Bronchus (tissue), 1 donor: ENCODE results near the gene H1-10.

DNA sequence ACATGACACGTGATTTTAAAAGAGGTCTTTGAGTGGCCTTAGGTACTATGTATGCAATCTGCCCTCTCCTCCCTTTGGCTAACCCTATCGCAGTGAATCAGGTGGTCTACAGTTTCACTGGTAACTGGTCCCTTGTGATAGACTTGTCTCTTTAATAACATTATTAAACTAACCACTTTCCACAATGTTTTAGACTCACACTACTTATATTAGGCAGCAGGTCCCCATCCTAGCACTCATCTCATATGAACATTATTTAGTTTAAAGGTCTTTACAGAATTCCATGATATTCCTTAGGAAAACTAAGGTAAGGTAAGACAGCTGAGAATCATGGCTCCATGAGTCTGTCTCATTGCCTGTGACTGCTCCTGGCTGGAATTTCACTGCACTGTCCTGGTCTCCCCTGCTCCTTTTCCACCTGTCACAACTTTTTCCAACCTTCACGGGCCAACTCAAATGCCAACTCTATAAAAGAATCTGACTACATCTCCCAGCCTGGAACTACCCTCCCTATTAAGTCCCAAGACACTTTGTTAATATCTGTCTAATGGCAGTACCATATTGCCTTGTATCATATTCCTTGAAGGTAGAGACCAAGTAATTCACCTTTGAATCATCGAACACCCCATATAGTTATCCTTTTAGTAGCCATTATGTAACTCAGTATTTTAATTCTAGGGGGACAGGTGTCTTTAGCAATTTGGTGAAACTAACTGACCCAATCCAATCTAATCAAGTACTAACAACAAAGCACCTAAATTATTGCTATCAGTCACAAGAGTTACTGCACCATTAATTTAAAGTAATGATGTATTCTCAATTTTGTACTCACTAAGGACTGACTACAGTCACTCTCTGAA lies 7.6 kb downstream of the CNBP start:
- PRO-cap: no peak

GRCh38 chr3:129316047-129317018 lies at the start of gene H1-10:
Gene H1-10 (minus strand): TSS chr3:129316286.
- PRO-cap: bidirectional peak, plus-strand start at chr3:129316350, minus-strand start at chr3:129316286; bidirectional peak, plus-strand start at chr3:129316812, minus-strand start at chr3:129316698

GRCh38 chr3:129417312-129417839 lies 11.1 kb downstream of the EFCAB12 start:
- PRO-cap: no peak

DNA sequence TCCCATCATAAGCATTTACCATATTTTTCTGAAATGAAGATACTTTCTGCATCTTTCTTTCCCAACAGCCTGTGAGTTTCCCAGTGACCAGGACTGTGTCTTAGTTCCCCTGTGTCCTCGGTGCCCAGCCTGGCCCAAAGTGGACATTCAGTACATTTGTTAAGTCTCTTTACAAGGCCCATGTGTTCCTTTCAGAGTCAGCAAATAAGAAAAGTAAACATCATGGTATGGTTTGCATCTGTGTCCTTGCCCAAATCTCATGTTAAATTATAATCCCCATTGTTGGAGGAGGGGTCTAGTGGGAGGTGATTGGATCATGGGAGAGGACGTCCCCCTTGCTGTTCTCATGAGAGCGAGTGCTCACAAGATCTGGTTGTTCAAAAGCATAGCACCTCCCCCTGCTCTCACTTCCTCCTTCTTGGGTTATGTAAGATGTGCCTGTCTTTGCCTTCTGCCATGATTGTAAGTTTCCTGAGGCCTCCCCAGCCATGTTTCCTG lies 4.3 kb downstream of the EFCAB12 start:
- PRO-cap: unidirectional peak, minus-strand start at position 141 of the sequence; bidirectional peak, plus-strand start at position 376 of the sequence, minus-strand start at position 141 of the sequence

DNA sequence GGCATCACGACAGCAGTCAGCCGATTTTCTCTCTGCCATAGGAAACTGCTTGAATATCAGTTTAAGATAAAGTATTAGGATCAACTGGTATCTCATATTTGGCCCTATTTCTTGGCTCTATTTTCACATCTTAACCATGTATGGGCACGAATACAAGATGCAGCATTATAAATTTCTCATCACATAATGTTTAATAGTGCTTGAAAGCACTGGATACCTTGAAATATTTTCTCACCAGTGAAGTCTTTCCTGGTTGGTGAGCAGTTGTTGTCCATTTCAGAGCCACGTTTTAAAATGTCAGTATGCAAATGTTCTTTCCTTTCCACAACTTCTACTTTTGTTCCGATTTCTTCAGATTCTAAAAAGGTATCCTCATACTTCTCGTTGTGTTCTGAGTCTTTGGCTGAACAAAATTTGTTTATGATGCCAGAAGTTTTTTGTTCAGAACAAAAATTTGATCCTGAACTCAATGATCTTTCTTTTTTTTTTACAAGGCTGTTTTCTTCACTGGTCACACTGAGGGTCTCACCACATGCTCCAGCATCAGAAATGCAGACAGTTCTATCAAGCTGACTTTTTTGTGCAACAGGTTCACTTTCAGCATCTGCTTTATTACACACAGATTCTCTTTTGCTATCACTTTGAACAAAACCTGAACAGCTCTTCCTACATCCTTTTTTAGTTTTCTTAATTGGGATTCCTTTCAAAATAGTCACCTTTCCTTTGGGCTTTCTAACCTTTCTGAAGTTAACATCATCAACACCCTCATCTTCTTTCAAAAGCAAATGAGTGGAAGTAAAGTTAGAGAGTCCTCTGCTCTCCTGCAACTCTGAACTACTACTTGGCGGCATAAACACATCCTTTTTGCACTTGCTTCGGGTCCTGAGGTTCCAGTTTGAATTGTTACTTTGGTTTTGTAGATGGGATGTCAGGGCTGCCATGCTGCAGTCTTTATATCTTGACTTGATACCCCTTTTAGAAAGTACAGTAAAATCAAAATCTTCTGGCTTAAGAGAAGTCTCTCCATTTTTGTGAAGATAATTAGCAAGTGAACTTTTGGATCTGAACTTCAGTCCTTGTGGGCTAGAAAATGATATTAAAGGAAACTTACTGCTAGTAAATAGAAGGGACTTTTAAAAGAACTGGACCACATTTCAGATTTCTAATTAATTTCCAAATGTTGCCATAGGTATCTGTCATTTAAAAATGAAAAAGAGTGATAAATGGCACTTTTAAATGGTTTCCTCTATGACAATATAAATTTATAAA lies 3.1 kb downstream of the MBD4 start:
- PRO-cap: no peak

GRCh38 chr3:129441807-129442328 lies 1.8 kb downstream of the IFT122 start:
- PRO-cap: no peak

DNA sequence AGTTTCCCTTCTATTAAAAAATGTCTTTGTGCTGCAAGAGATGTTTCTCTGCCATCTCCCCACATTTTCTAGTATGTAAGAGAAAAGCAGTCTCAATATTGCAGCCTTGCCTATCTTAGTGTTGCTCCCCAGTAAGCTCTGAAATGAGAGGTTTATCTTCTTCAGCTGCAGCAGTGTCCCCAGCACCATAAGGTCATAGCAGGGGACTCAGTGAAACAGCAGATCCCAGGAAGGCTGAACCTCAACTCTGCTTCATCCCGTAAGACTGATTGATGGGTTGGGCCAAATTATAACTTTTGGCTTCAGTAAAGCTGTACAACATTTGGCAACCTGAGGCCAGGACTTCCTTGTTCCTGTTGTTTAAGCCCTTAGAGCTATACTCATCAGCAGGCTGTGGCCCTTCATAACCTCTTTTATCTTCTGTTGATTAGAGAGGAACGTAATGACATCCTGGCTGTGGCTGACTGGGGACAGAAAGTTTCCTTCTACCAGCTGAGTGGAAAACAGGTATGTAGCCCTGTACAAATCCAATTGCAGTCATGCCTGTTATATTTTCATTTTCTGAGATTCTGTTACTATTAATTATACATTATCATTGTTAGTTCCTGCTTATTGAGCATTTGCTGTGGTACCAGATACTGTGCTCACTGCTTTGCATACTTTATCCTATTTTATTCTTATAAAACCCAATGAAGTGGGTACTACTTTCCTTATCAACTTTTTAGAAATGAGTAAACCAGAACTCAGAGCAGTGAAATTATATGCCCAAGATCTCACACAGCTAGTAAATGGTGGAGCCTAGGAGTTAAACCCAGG lies 29.1 kb downstream of the IFT122 start:
- PRO-cap: no peak

GRCh38 chr3:129487942-129488476 lies 40.4 kb upstream of the RHO start:
- PRO-cap: no peak

DNA sequence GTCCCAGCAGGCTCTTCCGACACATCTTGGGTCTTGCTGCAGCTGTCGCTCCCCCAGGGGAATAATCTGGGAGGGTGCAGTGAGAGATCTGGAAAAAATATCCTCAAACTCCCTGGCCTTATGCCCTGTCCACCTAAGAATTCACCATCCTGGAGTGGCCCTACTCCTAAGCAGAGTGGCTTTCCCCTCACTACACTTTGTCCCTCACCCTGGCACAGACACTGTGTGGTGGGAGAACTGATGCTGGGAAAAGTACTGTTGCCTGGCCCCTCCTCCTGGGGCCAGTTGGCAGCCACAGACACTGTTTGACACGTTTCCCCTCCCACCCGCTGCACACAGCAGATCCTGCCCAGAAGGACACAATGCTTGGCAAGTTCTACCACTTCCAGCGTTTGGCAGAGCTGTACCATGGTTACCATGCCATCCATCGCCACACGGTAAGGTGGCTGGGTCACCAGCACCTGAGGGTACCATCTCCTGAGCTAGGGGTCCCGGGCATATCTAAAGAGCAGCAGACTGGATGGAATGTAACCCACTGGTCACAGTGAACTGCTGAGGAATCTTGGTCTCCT lies 21.0 kb upstream of the RHO start:
- PRO-cap: no peak

GRCh38 chr3:129562613-129563501 lies 19.9 kb downstream of the H1-8 start:
- PRO-cap: no peak

GRCh38 chr3:129576721-129577334 lies 29.6 kb downstream of the PLXND1 start:
- PRO-cap: bidirectional peak, plus-strand start at chr3:129577143, minus-strand start at chr3:129576873

GRCh38 chr3:129594835-129595205 lies 11.7 kb downstream of the PLXND1 start:
- PRO-cap: no peak

GRCh38 chr3:129602909-129603639 lies 3.4 kb downstream of the PLXND1 start:
- PRO-cap: bidirectional peak, plus-strand start at chr3:129603423, minus-strand start at chr3:129603262

- PRO-cap: unidirectional peak, plus-strand start at chr3:129699528
These were observed 92.8 kb upstream of the PLXND1 start for GRCh38 chr3:129699252-129699793.

DNA sequence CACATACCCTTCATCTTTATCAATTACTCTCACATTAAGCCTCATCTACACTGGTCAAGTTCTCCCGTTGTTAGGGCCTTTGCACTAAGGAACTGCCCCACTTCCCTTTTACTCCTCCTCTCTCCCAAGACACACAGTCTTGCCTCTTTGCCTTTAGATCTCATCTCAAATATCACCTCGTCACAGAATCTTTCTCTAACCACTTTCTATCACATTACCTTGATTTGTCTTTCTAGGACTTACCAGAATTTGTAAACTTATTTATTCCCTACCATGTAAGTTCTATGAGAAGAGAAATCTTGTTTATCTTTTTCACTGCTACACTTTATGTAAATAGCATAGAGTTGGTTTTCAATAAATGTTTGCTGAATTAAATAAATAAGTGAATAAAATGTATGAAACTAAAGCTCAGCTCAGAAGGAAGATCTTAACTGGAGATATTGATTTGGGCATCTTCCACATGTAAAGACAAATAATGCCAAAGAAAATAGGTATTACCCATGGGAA lies 117.5 kb downstream of the TMCC1 start:
- PRO-cap: no peak

GRCh38 chr3:129780621-129781148 lies 112.8 kb downstream of the TMCC1 start:
- PRO-cap: no peak

DNA sequence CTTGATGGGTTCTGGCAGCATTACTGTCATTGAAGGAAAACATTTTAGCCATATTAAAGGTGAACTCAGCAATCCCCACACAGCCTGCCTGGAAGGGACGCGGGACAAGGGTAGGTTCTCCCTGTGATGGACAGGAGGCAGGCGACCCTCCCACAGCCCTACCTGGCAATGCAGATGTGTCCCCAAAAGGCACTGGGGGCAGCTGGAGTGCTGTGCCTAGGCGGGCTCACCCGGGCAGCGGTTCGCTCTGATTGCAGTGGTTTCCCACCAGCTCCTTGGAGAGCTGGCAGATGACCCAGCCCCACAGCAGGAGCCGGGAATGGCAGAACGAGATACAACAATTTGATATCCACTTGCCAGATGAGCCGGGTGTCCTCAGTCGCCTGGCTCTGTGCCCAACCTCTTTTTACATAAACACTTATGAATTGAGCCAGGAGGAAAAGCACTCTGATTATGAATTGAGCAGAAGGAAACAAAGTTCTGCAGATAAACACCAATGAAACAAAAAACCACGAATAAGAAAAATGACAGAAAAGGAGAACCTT lies 38.1 kb downstream of the ALG1L2 start:
- PRO-cap: no peak

DNA sequence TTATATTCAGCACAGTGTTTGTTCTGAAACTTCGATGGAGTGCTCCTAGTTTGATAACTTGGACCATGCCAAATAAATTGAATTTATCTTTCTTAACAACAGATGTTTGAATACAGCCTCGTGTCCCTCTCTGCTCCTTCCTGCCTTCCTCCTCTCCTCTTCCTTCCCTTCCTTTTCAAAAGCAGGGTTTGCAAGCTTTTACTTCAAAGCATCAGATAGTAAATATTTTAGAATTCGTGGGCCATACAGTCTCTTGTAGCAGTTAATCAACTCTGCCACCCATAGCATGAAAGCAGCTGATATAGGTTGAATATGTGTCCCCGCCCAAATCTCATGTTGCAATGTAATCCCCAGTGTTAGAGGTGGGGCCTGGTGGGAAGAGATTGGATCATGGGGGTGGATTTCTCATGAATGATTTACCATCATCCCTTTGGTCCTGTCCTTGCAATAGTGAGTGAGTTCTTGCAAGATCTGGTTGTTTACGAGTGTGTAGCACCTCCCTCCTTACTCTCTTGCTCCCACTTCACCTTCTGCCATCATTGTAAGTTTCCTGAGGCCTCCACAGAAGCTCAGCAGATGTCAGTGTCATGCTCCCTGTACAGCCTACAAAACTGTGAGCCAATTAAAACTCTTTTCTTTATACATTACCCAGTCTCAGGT lies 102.6 kb downstream of the ALG1L2 start:
- PRO-cap: no peak

DNA sequence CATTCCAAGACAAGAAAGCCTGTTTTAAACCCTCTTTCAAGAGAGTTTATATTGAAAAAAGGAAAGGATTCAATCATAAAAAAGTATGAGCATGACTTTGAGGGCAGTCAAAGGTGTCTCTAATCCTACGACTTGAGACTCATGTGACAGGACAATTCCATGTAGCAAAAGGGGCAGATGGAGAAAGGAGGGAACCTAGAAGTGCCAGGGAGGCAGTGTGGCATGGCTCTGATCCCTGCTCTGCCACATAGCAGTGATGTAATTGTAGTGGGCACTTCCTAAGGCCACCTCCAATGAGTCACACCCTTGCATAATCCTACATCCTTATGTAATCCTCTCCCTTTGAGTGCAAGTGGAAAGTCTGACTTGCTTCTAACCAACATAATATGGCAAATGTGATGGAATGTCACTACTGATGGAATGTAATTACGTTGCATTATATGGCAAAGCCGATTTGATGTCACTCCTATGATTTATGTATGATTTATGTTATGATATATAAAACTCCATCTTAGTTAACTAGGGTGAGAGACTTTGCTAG lies 73.0 kb upstream of the ATP2C1 start:
- PRO-cap: no peak

DNA sequence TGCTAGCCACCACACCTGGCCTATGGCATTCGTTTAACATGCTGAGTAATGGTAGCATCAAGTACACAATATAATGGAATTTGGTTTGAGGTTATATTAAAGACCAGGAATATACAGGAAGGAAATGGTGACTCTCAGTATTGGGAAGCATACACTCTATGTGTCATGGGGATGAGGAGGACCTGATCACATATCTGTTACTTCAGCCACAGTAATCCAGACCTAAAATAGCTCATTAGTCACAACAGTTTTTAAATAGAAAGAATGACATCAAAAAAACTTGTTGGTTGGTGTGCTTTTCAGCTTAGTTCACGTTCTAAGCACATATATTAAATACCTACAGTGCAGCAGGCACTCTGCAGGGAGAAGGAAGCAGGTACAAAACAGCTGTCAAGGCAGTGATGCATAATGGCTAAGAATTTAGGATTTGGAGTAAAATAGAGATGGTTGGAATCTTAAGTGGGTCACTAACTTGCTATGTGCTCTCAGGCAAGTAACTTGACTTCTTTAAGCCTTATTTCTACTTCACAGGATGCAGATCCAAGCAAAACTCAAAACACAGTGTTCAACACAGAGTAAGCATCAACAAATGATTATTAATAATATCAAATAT lies 52.4 kb upstream of the ATP2C1 start:
- PRO-cap: no peak